Vagina (tissue), 1 donor: ENCODE measurements around a stretch of chr2.

GRCh38 chr2:74383166-74383641 lies 3.1 kb upstream of the DCTN1 start:
- PRO-cap: no peak
- RAMPAGE, long total RNA: no peak

- PRO-cap: bidirectional peak, plus-strand start at chr2:74415024, minus-strand start at chr2:74414984; unidirectional peak, minus-strand start at chr2:74415457
- RAMPAGE, long total RNA: start-site peak on the minus strand at chr2:74415459-74415496, 6 reads
These were observed 6.3 kb downstream of the C2orf81 start for GRCh38 chr2:74414802-74415784.

DNA sequence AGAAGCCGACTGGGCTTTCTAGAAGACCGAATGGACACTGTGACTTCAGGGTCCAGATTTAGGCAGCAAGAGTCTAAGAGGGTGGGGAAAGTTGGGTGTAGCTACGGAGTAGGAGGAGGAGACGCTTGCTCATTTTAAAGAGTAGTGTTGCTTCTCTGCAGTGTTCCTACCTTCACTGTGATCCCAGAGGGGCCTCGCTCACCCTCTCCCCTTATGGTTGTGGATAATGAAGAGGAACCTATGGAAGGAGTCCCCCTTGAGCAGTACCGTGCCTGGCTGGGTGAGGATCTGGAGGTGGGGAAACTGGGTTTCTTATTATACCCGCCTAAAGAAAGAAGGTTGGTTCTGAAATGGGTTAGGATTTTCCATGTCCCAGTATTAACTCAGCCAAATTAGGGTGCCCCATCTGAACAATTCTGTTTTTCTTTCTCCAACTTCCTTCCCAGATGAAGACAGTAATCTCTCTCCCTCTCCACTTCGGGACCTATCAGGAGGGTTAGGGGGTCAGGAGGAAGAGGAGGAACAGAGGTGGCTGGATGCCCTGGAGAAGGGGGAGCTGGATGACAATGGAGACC lies 857 bp downstream of the INO80B start:
- PRO-cap: no peak
- RAMPAGE, long total RNA: no peak

- PRO-cap: no peak
- RAMPAGE, long total RNA: no peak
These were observed 1.5 kb downstream of the WBP1 start for GRCh38 chr2:74459656-74460197.

DNA sequence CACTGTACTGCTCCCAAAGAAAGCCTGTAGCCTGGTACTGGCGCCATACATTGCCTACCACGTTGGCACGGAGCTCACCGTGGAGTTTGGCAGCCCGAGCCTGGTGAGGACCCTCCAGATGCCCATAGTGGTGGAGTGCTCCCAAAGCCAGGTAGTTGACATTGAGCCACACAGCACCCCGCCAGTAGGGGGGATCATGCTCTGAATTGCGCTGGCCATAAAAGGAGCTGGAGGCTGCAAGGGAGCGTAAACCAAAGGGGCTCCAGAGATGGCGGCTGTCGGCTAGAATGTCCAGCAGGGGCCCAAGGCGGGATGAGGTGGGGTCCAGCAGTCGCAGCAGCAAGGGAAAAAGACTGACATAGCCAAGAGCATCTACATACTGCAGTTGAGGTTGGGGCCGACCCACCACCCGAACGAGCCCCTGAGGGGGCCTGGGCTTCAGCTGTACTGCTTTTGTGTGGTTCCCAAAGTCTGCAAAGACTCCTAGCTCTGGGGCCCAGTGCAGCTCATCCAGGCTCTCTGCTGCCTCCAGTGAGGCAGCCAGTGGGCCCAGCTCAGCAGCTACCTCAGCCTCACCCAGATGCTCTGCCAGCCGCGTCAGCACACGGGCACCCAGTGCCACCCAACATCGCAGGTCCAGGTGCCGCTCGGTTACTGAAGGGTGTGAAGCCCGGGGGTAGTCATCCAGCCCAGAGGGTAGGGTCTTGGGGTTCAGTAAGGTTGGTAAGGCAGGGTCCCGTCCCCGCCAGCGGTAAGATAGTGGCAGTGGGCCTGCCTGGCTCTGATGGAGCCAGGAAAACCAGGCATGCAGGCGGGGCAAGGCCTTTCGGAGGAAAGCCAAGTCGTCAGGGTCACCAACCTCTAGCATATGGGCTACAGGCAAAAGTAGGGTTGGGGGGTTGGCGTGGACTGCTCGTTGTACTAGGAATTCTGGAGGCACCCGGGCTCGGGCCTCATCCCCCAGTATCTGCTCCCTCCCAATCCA lies 3.4 kb downstream of the WBP1 start:
- PRO-cap: no peak
- RAMPAGE, long total RNA: no peak

DNA sequence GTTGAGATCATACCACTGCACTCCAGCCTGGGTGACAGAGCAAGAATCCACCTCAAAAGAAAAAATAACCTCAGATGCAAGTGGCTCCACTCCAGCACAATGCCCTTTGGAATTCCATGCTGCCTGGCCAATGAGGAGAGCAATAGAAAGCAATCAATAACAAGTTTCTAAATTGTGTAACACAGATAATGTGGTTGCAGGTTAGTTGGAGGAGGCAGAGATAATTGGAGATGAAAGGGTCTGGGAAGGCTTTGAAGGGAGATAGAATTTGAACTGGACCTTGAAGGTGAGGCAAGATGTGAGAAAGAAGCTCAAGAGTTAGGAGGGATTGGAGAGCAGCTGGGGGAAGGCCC lies 6.1 kb downstream of the TTC31 start:
- PRO-cap: no peak
- RAMPAGE, long total RNA: no peak

- PRO-cap: no peak
- RAMPAGE, long total RNA: no peak
These were observed 7.3 kb downstream of the TTC31 start for GRCh38 chr2:74489993-74490794.

DNA sequence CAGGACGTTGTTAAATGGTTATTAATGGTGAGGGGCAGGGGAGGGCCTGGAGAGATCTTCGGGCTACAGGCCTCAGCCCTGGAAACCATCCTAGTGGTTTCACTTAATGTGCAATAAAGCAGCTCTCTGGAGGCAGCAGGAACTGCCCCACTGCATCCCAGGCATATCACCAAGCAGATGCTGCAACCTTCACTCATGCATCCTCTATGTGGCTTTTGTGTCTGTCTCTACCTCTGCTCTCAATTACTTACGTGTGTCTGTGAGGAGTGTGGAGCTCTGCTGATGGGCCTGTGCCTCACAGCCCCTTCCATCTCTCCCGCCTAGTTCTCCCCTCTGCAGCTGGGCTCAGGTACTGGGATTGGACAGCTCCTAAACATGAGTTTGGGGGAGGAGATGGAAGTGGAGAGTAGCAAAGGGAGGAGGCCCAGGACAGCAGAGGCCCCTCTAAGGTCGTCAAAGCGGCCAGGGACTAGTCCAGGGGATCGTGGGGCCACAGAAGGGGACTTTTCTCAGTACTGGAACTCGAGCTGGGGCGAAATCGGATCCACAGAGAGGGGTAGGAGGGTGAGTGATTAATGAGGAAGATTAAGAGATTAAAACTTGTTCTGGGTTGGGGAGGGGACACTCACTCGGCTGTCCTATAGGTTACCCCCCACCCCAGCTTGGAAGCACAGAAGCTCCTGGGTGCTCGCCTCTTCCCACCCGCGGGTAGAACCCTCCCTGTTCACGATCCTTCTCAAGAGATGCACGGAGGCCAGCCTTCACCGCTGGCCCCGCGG lies 2.0 kb upstream of the LBX2 start:
- PRO-cap: no peak
- RAMPAGE, long total RNA: no peak

GRCh38 chr2:74530389-74531268 lies 896 bp downstream of the HTRA2 start:
- PRO-cap: unidirectional peak, minus-strand start at chr2:74530785
- RAMPAGE, long total RNA: no peak

- PRO-cap: no peak
- RAMPAGE, long total RNA: no peak
These were observed 87.5 kb downstream of the SEMA4F start for GRCh38 chr2:74741483-74741953.

DNA sequence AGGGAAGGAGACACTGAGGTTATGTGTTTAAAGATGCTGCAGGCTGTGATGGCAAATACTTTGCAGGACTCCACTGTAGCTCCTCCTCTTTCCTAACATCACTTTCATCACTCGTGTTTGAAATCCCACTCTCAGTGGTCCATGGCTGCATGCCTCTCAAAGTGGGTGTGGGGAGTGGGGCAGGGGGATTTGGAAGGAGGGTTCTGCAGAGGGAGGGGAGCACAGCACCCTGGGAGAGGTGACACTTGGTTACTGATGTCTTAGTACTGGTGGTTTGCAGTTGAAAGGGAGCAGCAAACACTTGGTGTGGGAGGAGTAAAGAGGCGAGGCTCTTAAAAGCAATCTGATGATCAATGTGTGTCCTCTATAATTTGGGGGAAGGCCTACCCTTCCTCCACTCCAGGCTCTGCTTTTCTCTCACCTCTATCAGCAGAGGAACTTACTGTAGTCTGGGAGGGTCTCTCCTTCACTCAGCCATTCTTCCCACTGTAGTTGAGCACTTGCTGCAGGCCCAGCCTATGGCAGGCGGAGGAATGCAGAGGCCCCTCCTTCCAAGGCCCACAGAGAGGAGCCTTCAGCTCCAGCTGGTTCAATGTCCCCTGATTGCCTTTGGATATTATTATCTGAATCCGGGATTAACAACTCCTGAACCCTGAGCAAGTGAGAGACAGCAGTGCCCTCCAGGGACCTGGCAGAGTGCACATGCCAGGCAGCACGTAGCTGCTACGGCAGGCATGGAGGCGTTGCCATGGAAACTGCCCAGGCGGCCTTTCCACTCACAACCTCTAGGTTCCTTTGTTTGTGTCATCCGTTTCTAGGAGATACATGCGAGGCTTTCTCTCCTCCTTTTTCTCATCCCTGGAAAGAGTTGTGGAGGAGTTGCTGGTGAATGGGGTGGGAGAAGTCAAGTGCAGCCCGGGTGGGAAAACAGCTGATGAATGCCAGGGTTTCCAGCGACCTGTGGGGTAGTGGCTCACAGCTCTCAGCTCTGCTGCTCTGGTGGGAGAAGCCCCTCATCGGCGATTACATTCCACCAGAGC lies 55.6 kb upstream of the HK2 start:
- PRO-cap: no peak
- RAMPAGE, long total RNA: no peak

DNA sequence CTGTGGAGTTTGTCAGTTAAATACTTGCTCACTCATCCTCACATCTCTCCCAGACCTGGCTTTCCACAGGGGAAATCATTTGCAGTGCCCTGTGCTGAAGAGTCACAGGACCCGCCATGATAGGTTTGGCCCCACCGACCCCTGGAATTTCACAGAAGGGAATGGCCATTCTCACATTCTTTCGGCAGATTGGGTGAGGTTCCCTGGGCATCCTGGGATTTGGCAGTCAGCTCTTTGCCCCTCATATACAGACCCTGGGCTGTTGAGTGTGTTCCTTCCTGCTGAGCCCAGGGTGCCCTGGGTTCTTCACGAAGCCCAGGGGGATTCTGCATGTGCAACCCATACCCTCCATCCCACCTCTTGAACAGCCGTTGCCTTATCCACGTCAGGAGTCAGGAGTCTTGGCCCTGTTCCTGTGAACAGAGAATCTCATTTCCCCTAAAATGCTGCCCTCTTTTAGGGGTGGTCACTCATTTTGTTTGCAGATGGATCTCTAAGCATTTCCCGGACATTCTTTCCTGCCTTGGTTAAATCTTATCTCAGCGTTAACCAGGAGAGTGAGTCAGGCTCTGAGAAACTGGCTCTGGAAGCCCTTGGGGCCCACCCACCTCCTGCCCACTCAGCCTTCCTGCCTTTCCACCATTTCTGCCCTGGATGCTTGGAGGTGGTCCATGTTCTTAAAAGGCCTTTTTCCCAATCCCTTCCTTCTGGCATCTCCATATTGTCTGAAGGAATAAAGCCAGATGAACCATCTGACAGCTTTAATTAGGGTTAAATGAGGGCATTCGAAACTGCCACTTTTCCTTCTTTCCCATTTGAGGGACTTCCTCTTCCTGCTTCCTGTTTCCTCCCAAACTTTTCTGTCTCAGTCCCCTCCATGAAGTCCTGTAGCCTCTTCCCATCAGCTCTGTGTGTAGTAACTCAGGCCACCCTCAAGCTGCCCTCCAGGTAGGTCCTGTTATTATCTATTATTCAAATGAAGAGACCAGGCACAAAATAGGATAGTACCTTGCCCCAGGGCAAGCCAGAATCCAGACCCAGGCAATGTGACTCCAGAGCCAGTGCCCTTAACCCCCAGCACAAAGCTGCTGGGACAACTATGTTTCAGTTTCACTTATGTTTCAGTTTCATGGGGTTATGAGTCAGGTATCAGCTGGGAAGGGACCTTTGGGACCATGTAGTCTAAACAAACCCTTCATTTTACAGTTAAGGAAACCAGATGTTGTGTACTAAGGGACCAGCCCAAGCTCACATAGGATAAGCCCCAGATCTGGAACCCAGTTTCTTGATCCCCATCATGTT lies 9.5 kb downstream of the HK2 start:
- PRO-cap: no peak
- RAMPAGE, long total RNA: no peak

GRCh38 chr2:74872831-74873420 lies 39.0 kb downstream of the HK2 start:
- PRO-cap: no peak
- RAMPAGE, long total RNA: start-site peak on the plus strand at chr2:74873292-74873336, 19 reads

- PRO-cap: no peak
- RAMPAGE, long total RNA: start-site peak on the plus strand at chr2:74881766-74881841, 9 reads
These were observed 47.4 kb downstream of the HK2 start for GRCh38 chr2:74881250-74881865.

- PRO-cap: no peak
- RAMPAGE, long total RNA: no peak
These were observed 39.5 kb upstream of the POLE4 start for GRCh38 chr2:74918982-74919276.

- PRO-cap: no peak
- RAMPAGE, long total RNA: no peak
These were observed 912 bp upstream of the TACR1 start for GRCh38 chr2:75199973-75200890.

GRCh38 chr2:75612923-75613345 lies 33.6 kb upstream of the MRPL19 start:
- PRO-cap: no peak
- RAMPAGE, long total RNA: no peak

- PRO-cap: no peak
- RAMPAGE, long total RNA: no peak
These were observed 162.3 kb upstream of the GCFC2 start for GRCh38 chr2:75873016-75873334.

GRCh38 chr2:76579571-76579961 lies 868.9 kb upstream of the GCFC2 start:
- PRO-cap: no peak
- RAMPAGE, long total RNA: no peak

DNA sequence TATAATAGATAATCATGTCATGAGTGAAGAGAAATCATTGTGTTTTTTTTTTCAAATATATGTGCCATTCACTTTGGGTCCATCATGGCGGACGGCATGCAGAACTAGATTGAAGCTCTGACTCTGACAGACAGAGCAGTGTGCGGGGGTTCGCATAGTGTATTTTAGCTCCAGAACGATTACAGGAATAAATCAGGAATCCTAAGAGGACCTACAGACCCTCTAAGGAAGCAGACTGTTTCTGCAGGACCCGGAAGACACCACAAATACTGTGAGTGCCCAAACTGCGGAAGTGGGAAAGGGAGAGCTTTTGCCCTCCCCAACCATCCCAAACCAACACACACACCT lies 484.4 kb upstream of the REG3G start:
- PRO-cap: no peak
- RAMPAGE, long total RNA: no peak